ENCODE data around the genes UCN, MPV17, ZNF513 and IFT172.

DNA sequence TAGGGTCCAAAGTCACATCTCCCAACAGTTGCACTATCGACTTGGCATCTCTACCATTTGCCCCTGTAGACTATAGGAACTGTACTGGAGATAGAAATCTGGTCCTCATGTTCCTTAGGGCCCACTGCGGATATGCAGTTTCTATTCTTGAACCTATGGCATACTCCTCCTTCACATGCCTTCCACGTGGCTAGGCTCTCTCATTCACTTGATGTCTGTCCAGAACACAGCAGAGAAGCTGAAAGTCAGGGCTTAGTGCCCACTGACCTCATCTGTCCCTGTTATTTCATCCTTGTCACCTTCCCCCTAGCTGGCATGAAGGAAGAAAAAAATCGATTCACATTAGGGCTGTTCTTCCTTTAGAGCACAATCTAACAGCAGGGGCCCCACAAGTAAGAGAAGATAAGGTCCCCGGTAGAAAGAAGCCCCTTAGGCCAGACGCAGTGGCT, 2.8 kb downstream of the ABHD1 start:
- PRO-cap, result no peak
- RAMPAGE, long total RNA, result no peak

DNA sequence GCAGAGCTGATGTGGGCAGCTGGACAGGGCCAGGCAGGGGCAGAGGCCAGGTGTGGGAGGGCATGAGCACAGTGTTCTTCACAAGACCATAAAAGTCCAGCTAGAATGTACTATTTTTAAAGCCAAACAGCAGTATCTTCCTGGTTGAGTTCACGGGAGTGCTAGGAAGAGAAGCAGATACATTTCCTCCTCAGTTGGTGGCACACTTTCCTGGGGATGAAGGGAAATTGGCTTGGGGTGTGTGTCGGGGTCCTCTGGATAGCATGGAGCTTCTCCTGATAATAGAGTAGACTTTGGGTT, 5.8 kb downstream of the TCF23 start:
- PRO-cap, result no peak
- RAMPAGE, long total RNA, result no peak

DNA sequence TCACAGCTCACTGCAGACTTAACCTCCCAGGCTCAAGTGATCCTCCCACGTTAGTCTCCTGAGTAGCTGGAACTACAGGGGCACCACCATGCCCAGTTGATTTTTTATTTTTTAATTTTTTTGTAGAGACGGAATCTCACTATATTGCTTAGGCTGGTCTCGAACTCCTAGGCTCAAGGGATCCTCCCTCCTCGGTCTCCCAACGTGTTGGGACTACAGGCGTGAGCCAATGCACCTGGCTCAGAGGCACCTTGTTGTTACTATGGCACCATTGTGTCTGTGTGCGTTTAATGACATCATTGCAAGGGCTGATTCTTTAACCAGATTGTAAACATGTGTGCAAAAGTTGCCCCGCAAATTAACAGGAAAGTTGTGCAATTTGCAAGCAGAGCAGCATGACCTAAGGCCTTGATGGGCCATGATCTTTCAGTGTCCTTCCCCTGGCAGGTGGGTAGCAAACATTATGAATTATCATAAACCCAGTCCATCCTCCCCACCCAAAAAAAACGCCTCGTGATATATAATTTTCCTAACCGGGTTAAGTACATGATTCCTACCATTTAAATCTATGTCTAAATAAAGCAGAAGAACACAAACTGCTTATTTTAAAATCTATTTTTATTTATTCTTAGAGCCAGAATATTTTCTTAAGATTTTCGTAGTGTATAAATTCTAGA, 22.7 kb downstream of the TCF23 start:
- PRO-cap, result no peak
- RAMPAGE, long total RNA, result no peak

- PRO-cap, result bidirectional peak, plus-strand start at chr2:27265281, minus-strand start at chr2:27265192
- RAMPAGE, long total RNA, result no peak
Observed at GRCh38 chr2:27264980-27265331, 2.1 kb upstream of the SLC30A3 start.

DNA sequence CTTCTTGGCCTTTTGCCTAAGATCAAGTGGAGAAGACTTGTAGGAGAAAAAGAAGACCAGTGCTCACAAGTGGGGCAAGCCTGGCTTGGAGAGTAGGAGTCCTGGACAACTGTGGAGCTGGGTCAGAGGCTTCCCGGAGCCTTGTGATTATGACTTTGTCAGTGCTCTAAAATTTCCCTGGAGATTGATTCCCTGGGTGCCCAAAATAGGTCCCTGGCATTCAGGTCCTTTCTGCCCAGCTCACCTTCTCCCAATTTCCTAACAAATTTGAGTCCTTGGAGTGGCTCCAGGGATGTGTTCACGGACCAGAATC, 770 bp upstream of the TRIM54 start:
- PRO-cap, result no peak
- RAMPAGE, long total RNA, result no peak

- PRO-cap, result no peak
- RAMPAGE, long total RNA, result no peak
Observed at GRCh38 chr2:27307976-27308762, at the start of gene UCN. Gene UCN (minus strand): TSS chr2:27308445.

GRCh38 chr2:27322903-27323940, at the start of gene MPV17:
Gene MPV17 (minus strand): TSS chr2:27323097.
- PRO-cap, result bidirectional peak, plus-strand start at chr2:27323143, minus-strand start at chr2:27323070; bidirectional peak, plus-strand start at chr2:27323362, minus-strand start at chr2:27323364
- RAMPAGE, long total RNA, result start-site peak on the minus strand at chr2:27323072-27323085, 298 and 122 reads in 2 replicates; start-site peak on the plus strand at chr2:27323115-27323154, 29 and 16 reads in 2 replicates

GRCh38 chr2:27352636-27353210, 3.8 kb downstream of the GTF3C2 start:
- PRO-cap, result no peak
- RAMPAGE, long total RNA, result no peak

- PRO-cap, result bidirectional peak, plus-strand start at chr2:27356288, minus-strand start at chr2:27356109; bidirectional peak, plus-strand start at chr2:27356556, minus-strand start at chr2:27356476
- RAMPAGE, long total RNA, result start-site peak on the minus strand at chr2:27356346-27356480, 30 and 12 reads in 2 replicates
Observed at GRCh38 chr2:27355769-27356626, 566 bp downstream of the GTF3C2 start.

DNA sequence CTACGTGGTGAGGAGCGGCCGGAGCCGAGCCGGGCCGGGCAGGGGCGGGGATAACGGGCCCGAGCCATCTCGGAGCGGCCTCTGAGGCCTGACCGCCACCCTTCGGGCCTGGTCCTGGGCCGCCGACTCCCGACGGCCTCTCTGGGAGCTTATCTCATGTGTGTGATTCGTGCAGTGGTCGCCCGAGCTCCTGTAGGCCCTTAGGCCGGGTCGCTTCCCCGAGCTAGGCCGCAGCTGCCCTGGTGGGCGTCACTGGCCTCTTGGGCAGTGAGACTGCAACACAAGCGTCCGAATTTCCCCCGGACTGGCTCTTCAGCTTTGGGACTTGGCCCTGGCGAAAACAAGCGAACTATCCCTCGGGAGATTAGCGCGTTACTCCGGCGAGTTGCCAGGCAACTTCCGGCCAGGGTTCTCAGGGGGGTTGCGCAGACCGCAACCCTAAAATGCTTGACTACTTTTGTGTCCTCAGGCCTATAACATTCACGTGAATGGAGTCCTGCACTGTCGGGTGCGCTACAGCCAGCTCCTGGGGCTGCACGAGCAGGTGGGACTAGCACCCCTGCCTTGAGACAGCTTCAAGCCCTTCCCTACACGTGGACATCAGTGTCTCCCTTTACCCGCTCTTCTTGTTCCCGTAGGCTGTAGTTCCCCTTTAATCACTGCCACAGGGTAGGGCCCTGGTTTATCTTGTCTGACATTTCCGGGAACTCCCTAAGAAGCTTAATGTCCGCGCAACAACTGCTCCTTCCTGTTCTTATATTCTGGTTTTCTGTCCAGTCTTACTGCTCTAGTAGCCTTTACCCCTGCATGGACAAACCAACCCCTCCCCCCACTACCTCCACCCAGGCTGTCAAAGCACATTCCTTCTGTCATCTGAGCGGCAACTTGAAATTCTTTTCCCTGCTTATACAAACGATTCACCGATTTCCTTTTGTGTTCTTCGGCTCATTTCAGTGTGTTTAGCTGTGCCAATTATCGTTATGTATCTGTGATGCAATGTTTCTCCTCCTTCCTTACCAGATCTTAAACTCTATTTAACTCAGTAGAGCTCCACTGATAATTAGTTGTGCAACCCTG, 722 bp downstream of the SNX17 start:
- PRO-cap, result bidirectional peak, plus-strand start at position 479 of the sequence, minus-strand start at position 377 of the sequence; bidirectional peak, plus-strand start at position 714 of the sequence, minus-strand start at position 657 of the sequence
- RAMPAGE, long total RNA, result no peak

- PRO-cap, result bidirectional peak, plus-strand start at chr2:27380887, minus-strand start at chr2:27380744
- RAMPAGE, long total RNA, result no peak
Observed at GRCh38 chr2:27380057-27381128, at the start of gene ZNF513. Gene ZNF513 (minus strand): TSS chr2:27380734.

- PRO-cap, result bidirectional peak, plus-strand start at chr2:27490006, minus-strand start at chr2:27489770
- RAMPAGE, long total RNA, result no peak
Observed at GRCh38 chr2:27489289-27490323, at the start of gene IFT172. Gene IFT172 (minus strand): TSS chr2:27489743.

- PRO-cap, result no peak
- RAMPAGE, long total RNA, result no peak
Observed at GRCh38 chr2:27507201-27507906, 10.7 kb downstream of the GCKR start.

- PRO-cap, result no peak
- RAMPAGE, long total RNA, result no peak
Observed at GRCh38 chr2:27509326-27509551, 12.6 kb downstream of the GCKR start.

DNA sequence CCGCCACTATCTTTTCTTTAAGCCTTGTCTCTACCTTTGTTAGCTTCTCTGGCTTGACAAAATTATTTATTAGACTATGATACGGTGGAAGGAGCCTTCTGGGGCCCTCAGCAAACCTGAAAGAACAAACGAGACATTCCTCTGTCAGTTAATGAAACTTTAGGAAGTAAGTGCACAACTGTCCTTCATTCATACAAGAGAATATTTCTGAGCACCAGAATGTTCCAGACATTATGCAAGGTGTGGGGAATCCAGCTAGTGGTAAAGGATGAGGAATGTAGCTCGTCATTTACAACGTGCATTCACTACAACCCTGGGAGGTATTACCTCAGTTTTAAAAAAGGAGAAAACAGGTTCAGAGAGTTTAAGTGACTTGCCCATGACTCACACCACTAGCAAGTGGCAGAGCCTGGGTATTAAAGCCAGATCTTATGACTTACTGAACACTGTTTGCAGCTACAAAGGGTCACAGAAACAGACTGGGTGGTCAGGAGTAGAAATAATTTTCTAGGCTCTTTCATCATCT, 947 bp downstream of the CCDC121 start:
- PRO-cap, result no peak
- RAMPAGE, long total RNA, result no peak

DNA sequence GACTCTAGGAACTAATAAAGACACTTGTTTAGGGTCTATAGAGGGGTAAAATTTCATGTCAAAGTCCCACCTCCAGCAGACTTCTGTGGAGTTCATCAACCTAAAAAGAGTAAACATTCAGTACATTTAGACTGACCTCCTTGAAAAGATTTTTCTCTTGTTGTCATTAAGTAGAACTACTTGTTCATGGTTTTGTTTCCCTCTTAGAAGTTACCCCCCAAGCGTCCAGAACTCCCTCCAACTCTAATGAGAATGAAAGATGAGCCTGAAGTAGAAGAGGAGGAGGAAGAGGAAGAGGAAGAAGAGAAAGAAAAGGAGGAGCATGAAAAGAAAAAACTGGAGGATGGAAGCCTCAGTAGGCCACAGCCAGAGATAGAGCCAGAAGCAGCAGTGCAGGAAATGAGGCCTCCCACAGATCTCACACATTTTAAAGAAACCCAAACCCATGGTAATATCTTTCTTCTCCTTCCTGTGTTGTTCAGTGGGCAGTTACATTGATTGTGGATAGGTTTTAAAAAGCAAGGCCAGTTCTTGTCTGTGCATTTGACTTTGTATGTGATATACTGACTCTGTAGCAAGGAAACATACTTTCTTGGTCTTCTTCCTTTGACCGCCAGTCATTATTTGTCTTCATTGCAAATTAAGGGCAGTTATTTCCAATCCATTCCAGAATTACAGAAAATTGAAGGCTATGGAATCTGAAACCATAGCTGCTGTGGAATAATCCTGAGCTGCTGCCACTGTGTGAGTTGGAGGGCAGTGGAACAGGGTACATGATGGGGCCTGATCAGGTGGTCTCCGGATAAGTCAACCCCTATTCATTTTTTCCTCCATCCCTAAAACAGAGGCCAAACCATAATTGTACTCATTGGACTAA, 21.4 kb downstream of the SLC4A1AP start:
- PRO-cap, result no peak
- RAMPAGE, long total RNA, result no peak

DNA sequence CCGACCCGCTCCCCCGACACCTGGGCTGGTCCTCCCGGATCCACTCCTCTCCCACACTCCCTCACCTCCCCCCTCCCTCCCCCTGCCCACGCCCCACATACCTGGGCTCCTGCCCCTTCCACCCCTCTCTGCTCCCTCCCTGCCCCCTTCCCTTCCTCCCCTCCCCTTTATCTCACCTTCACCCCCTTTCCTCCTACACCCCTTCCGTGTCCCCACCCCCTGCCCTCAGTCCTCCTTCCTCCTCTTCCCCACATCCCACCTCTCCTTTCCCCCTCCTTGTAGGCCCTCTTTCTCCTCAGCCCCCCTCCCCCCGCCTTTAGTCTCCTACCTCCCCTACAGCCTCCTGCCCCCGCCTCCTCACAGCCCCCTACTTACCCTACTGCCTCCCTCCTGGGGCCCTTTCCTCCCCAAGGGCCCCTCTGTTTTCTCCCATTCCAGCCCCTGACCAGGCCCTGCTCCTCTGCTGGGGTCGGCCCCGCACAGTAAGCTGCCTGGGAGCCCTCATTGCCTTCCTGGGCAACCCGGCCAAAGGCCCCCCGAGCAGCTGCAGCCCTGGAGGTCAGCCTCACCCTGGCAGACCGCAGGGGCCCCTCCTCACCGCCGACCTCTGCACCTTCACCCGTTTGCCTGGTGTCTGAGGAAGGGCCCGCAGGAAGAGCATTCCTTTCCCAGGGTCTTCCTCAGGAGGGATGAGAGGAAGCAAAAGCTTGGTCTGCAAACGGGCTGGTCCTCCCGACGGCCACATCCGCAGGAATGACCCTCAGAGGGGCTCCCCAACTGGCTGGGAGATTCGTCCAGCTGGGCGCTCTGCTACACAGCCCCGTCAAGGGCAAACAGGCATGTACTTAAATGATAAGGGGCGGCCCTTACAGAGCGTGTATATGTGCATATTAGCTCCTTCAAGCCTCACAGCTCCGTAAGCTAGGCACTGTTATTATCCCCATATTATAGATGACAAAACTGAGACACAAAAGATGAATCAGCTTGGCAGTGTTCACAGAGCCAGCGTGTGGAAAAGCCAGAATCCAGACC, 52.5 kb downstream of the SLC4A1AP start:
- PRO-cap, result no peak
- RAMPAGE, long total RNA, result no peak

- PRO-cap, result no peak
- RAMPAGE, long total RNA, result no peak
Observed at GRCh38 chr2:27772828-27773326, 1.4 kb downstream of the MRPL33 start.

DNA sequence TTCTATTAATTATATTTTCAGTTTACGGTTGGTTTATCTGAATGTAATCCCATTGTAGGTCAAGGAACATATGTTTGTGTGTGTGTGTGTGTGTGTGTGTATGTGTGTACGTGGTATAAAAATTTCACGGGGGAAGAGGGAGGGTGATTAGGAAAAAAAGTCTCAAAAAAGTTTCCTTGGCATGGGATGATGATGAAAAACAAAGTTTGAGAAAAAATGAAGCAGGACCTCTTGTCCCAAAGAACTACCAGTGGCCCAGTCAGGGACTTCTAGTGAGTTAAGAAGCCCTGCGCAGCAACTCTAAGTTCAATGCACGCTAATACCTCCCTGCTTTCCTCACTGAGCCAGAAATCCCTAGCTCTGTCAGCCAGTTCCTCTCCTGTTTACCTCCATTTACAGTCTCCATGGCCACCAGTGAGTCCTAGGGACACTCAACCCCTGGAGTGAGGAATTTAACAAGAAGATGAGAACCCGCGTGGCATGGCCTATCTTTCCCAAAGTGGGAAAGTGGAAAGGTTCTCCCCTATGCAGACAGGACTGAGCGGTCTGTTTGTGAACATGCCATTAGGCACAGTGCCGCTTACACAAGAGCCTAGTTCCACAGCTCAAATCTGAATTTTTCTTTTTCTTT, 31.0 kb downstream of the MRPL33 start:
- PRO-cap, result no peak
- RAMPAGE, long total RNA, result no peak

- PRO-cap, result no peak
- RAMPAGE, long total RNA, result no peak
Observed at GRCh38 chr2:28134161-28134766, 243.7 kb downstream of the BABAM2 start.

Measured in OCI-LY7 (cell line).